Daoy (cell line): Measurements from ENCODE around the genes XAGE1A and KLF8.

- RAMPAGE, long total RNA: no peak
Measured at GRCh38 chrX:51883684-51884294, 9.6 kb upstream of the MAGED1 start.

- RAMPAGE, long total RNA: no peak
Measured at GRCh38 chrX:52261621-52262273, 77.1 kb downstream of the MAGED4 start.

DNA sequence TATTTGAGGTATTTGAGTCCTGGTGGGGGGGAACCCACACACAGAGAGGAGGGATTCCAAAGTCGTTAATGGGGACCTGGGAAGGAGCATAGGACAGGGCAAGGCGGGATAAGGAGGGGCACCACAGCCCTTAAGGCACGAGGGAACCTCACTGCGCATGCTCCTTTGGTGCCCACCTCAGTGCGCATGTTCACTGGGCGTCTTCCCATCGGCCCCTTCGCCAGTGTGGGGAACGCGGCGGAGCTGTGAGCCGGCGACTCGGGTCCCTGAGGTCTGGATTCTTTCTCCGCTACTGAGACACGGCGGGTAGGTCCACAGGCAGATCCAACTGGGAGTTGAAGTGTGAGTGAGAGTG, at the start of gene XAGE1A:
XAGE1A (plus strand) TSS at position 205 of the 355 bp plus-strand sequence.
- RAMPAGE, long total RNA: no peak

DNA sequence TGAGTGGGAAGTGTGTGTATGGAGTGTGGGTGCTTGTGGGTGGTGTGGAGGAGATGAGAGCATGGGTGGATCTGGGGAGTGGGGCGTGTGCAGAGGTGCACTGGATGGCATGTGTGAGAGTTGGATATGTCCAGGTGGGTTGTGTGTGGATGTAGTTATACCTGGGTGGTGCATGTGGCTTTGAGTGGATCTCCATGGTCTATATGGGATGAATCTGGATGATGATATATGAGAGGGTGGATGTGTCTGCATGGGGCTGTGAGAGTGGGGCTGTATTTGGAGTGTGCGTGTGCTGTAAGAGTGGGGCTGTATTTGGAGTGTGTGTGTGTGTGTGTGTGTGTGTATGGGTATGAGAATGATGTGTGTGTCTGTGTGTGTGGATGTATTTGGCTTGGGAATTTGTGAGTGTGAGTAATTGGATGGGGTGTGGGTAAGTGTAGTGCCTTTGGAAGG, 7.0 kb downstream of the GPR173 start:
- RAMPAGE, long total RNA: no peak

DNA sequence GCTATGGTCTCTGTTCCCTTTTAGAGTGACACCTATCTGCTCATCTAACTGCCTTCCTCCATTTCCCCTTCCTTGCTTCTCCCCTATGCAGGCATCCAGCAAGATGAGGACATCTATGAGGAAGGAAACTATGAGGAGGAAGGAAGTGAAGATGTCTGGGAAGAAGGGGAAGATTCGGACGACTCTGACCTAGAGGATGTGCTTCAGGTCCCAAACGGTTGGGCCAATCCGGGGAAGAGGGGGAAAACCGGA, 5.4 kb downstream of the TSPYL2 start:
- RAMPAGE, long total RNA: no peak

DNA sequence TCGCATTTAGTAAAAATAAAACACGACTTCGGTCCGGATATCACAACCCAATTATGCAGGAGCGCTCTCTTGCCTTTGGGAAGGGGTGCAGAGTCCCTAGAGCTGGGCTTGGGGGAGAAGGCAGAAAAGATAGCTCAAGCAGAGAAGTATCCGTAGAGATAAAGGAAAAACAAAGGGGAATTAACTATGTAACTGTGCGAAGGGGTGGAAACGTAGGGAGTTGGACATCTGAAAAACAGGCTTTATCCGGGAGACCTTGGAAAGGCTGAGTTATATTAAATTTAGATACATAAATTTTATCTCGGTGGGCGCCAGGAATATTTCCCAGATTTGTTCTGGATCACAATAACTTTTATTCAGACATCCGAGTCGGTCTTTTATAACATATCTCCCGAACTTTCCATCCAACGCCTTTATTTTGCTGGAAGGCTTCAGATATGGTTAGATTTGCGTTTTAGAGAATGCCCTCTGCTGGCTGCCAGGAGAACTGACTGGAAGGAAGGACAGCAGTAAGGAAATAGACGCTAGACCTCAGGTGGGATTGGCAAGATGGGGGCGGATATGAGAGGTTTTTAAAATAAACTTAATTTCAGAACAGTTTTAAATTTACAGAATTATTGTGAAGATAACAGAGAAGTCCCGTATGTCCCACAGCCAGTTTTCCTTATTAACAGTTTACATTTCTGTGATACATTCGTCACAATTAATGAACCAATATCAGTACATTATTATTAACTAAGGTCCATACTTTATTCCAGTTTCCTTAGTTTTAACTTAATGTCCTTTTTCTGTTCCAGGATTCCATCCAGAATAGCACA, 4.8 kb upstream of the KANTR start:
- RAMPAGE, long total RNA: no peak

DNA sequence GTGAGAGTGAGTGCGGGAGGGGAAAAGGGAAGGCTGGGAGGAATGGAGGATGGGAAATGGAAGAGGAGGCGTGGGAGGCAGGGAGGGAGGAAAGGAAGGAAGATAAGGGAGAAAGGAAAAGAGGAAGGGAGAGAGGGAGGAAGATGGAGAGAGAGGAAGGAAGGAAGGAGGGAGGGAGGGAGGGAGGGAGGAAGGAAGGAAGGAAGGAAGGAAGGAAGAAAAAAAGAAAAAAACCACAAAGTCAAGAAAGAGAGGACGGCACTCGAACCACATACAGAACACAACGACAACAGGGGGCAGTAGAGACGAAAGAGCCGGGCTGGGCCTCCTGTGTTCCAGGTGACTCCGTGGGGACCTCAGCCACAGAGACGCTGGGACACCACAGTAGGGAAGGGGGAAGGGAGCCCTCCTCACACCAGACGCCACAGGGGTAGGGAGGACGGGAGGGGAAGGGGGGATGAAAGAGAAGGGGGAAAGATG, 41.4 kb downstream of the IQSEC2 start:
- RAMPAGE, long total RNA: no peak

GRCh38 chrX:53412802-53413644, 9.4 kb downstream of the SMC1A start:
- RAMPAGE, long total RNA: no peak

GRCh38 chrX:53590781-53591239, 95.7 kb downstream of the HUWE1 start:
- RAMPAGE, long total RNA: no peak

GRCh38 chrX:54814110-54814678, 6.6 kb downstream of the MAGED2 start:
- RAMPAGE, long total RNA: no peak

DNA sequence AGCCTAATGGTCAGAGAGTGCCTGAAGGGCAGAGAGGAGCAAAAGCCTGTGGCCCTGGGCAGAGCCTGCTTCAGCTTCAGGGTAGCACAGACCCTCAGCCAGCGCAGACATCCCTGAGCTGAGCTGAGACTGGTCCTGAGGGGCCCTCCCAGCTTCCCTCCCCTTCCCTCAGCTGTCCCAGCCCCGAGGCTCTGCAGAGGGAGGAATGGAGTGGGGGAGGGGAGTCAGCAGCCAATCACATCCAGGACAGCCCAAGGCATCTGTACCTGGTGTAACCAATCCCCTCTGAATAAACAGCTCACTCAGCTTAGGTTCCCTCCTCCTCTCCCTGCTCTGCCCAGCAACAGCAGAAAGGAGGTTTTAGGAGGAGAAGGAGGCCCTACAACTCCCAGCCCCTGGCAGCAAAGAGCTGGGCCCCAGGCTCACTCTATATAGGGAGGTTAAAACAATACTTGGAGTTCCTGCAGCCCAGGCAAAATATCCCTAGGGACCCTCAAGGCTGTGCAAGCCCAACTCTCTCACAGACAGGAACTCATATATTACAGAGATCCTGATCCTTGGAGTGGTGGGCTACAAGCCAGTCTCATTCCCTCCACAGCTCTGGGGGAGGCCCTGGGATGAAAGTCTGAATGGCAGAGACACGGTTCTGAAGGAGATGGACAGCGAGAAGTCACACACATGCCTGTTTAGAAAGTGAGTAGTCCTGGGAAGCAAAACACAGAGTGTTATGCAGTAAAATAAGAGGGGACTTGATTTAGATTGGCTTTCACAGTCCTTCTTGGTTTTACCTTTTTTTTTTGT, 33.9 kb downstream of the MAGED2 start:
- RAMPAGE, long total RNA: no peak

DNA sequence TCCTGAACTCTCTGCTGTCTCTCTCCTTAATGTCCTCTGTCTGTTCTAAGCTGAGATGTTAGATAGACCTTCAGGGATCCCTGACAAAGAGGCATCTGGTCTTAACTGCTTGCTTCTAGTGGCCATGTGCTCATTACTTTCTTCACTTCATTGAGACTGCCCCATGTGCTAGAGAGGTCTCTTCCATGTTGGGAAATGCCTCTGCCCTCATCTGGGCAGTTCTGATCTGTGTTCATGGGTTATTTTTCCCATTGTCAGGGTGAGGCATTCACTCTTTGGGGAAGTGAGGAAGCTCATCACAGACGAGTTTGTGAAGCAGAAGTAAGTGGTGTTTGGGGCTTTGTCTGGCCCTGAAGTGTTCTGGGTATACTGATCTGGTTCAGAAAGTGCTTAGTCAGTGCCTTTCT, 6.2 kb downstream of the TRO start:
- RAMPAGE, long total RNA: no peak

DNA sequence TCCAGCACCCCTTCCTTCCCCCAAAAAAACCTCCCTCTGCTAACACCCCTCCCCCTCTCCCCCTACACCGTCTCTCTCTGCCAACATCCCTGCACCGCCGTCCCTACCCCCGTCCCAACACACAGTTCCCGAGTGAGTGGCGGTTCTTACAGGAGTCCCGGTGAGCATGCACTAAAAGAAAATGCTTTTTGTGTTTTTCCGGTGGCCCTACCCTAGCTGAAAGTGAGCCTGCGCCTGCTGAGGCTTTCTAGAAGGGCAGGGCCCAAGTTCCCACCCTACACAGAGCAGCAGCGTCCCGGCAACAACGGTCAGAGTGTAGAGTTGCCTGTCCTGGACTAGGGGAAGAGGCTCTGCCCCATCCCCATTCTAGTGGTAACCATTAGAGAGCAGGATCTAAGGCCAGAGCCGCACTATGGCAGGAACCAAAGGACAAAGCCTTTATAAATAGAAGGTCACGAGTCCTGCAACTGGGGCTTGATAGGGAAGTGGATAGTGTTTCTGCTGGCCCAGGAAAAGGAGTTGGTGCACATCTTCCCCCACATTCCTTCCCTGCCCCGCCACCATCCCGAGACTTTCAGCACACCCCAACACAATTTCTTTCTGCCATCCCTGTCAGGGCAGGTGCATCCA, 78.0 kb upstream of the PAGE3 start:
- RAMPAGE, long total RNA: no peak

DNA sequence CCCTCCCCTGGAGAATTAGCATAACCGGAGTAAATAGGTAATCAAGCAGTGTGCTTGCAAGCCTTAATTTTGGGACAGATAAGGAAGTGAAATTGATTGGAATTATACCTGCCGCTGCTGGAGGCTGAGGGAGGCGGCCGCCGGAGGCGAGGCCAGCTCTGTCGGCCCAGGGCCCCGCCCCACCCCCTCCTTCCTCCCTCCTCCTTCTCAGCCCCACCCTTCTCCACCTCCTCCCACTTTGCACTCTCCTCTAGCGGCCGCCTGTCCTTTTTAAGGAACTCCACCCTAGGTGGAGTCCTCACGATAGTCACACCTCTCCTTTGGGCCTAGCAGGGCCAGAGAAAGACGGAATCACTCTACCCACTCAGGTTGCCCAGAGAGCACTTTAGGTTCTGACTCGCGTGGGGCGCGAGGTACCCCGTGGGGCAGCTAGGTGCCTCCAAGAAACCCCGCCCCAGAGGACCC, at the start of gene KLF8:
KLF8 (plus strand) TSS at position 236 of the 465 bp plus-strand sequence.
- RAMPAGE, long total RNA: no peak

GRCh38 chrX:56565146-56565886, 1.9 kb downstream of the UBQLN2 start:
- RAMPAGE, long total RNA: no peak

DNA sequence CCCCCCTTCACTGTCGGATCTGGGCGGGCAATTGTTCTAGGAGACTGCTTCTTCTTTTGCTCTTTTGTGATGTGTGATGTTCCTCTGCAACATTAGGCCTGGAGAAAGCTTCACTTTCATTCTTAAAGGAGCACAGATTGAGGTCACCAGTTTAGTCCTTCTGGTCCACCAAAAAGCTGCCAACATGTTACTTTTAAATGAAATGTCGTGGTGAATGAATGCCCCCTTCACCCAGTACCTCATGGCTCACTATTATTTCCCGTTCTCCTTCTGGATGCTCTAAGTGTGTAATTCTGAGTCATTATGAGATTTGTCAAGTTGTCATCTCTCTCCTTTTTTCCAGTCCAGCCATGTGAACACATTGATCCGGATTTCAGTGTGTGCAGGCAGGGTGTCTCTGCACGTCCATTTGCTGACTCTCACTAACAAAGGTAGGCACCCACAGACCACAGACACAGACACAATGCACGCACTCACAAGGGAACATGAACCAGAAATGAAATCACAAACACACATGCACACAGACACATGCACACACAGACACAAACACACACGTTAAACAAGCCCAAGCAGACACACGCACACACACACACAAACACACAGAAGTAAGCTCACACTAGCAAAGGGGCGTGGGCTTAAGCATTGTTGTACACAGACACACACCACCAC, 57.8 kb downstream of the NBDY start:
- RAMPAGE, long total RNA: no peak

DNA sequence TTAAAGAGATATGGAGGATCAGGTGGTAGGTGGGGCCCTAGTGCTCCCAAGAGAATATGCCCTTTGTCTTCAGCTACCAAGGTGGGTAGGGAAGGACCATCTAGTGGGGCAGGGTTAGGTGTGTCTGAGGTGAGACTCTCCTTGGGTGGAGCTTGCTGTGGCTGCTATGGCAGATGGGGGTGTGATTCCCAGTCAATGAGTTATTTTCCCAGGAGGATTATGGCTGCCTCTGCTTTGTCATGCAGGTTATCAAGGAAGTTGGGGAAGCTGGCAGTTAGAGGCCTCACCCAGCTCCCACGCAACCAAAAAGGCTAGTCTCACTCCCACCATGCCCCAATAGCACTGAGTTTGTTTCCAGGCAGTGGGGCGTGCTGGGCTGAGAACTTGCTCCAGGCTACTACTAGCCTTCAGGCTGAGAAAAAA, 18.0 kb upstream of the SPIN2A start:
- RAMPAGE, long total RNA: no peak

GRCh38 chrX:57900894-57901492, 9.3 kb downstream of the ZXDA start:
- RAMPAGE, long total RNA: no peak

- RAMPAGE, long total RNA: no peak
Measured at GRCh38 chrX:63657705-63658188, 127.3 kb downstream of the ARHGEF9 start.

DNA sequence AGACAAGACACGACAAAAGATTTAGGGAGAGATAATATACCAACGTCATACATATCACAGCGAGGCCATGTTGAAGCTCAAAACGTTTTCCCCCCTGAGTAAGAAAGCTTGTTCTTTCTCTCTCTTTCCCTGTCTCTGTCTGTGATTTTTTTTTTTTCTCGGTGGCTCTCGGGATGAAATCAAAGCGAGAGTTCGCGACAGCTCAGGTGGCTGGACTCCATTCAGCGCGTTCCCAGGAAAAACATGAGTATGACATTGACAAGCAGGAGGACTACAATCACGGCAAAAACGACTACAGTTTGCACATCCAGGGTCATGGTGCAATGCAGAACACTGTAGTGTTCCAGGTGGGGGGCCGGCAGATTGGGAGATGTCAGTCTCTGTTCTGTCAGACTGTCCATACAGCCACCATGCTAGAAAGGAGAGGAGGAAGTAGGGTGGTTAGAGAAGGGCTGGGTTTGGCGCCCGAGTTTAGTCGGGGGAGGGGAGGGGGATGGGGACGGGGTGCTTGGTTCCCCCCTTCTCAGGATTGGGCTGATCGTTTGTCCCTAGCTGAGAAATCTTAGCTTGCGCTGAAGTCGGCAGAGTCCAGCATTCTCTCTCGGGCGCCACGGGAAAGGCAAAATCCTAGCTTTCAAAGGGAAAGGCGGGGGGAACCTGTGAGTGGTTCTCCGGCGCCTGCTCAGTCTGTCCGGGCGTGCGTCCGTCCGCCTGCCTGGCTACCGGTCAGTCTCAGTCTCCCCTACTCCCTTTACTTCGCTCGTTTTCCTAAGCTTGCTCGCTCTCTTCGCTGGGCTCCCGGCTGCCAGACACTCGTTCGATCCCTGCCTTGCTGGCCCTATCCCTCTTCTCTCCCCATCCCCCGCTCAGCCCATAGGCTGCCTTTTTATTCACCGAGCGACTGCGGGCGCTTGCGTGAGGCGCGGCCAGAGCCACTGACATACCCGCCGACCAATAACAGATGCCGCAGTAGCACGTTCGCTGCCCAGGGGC, 30.5 kb downstream of the ARHGEF9 start:
- RAMPAGE, long total RNA: no peak